Measurements from ENCODE around the genes EMB and MCIDAS.

DNA sequence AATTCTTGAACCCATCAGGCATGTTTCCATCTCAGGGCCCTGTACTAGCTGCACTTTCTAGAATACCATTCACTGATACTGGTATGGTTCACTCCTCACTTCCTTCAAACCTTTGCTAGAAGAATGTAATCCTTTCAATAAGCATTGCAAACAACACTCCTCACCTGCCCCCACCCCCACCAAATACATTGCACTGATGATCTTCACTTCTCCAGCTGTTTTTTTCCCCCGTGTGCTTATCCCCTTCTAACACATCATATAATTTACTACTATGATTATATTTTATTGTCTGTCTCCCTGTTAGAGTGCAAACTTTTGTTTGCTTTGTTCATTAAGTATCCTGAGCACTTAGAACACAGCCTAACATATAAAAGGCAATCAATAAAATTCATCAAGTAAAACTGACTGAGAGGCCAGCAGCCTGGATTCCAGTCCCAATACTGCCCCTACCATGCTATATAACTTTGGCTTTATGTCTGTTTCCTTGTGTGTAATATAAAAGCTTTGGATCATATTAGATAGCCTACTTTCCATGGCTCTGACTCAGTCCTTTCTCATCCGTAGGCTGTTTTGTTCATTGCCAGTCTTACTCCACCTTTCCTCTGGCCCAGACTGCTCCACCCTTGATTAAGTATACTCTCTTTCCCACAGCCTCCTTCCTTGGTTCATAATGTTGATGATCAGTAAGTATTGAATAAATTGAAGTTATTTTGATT, 1.7 kb upstream of the MRPS30 start:
- RRBS, result no CpG with 5 or more reads among the region's 2 CpGs

DNA sequence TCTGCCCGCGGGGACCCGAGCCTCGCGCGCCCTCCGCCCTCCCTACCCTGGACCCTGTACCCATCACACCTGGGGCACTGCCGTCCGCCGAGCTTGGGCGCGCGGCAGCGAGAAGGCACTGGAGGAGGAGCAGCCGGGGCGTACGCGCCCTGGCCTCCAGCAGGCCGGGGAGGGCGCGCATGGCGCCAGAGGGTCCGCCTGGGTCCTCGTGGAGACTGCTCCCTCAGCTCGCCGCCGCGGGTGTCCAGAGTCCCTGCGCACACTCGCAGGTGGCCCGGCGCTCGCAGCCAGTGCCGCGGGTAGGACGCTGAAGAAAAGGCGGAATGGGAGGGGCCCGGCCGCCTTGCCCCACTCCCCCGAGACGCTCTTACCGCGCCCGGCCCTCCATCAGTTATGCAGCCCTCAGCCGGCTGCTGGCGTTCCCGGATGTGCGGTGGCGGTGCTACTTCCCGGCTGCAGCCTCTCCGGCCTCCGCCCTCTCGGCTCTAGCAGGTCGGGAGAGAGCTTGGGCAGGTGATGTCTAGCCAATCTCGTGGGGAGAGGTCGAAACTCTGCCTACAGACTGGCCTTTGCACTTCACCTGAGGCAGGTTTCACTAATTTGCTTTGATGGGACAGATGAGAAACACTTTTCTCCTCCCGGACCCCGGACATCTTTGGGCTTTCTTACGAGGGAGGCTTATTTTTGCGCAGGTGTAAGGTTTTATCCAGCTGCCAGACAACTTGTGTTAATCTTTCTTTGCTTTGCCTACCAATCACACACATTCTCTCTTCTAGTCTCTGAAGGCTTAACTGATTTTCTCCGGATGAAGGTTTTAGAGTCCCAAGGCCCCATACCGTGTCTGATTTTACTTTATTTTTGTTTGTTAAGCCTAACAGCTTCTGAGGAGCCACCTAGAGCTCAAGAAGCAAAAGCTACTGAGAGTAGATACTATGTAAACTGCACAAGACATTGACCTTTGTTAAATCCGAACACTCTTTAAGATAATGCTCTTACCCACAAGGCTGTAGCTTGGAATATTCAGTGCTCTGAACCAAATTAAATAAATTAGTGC, at the start of gene EMB:
EMB (minus strand) TSS at position 318 of the 1,054 bp plus-strand sequence.
- RRBS, result 5% methylated on average over 11 of the region's 63 CpGs

DNA sequence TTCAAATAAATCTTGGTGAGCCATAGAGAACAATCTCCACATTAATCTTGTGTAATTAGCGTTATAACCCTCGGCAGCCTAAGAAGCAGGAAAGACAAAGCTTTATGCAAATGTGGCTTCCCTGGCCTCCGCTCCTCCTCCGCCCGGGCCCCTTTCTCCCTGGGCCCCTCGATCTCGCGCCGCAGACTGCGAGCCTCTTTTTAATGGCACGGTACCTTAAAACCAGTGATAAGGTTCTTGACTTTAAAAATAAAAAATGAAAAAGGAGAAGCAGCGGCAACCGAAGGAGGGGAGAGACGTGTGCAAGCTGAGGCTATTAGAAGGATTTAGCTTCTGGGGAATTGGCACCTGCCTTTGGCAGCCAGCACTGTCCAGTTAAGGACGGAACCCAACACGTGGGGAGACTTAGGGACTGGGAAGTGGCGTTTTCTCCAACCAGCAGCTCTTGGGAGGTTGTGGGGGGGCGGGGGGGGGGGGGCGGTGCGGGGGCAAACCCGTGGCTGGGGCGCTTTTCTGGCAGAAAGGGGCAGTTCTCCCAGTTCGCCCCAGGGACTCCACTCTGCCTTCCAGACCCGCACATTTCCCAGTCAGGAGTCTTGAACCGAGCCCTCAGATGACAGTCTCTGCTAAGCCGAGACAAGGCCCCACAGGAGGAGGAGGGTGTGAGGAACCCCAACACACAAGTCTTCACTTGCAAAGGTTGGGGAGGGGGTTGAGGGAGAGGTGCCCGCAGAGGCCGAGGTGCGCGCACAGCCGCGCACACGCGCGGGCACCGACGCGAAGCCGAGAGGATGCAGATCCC, 297.2 kb downstream of the PARP8 start:
- RRBS, result no CpG with 5 or more reads among the region's 39 CpGs

GRCh38 chr5:52742855-52743408, 44.8 kb upstream of the ITGA1 start:
- RRBS, result no CpG with 5 or more reads among the region's 2 CpGs

DNA sequence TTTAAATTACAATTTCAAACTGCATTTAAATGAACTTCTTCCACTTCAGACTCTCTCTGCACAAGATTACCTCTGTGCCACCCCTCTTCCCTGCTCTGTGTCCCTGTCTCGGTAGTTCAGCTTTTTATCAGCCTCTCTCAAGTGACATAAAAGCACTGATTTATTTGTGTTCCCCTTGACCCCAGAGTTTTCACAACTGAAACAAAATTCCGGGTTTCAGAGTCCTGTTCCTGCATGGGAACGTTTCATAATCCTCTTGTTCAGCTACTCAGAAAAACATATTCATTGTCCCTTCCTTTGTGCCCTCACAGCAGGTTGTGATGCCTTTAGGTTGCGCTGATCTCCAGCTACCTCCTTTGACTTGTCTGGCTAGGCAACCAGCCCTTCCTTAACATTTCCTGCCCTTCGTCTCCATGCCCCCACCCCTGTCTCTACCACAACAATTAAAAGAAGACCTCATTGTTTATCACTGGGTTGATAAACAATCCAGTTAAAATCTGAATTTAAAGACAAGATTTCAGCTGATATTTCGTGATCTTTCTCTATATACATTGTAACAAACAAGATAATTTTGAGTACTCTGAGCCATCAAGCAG, 13.6 kb upstream of the ITGA1 start:
- RRBS, result no CpG with 5 or more reads among the region's 6 CpGs

- RRBS, result no CpG with 5 or more reads among the region's 5 CpGs
Observed at GRCh38 chr5:52920174-52920694, 68.9 kb upstream of the ITGA2 start.

DNA sequence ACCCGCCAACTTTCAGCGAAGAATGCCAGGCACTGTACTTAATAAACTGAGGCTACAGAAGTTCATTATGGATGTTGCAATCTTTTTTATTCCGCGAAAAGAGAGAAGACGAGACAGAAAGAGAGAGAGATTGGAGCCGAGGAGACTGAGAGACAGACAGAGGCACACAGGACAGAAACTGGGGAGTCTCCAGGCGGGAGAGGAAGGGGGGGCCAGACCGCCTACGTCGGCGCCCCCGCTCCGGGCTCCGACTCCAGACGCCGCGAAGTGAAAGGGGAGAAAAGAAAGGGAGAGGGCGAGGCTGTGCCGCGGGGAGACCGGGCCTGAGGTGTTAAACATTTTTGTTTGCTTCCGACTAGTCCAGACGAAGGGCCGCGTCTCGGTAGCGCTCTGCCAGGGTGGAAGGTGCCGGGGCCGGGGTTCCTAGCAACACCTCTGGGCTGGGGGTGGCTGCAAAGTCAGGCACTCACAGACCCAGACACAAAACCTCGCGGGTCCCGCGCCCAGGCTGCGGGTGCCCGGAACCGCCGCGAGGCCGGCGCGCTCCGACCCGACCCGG, 864 bp upstream of the FST start:
- RRBS, result 2% methylated on average over 21 of the region's 44 CpGs

DNA sequence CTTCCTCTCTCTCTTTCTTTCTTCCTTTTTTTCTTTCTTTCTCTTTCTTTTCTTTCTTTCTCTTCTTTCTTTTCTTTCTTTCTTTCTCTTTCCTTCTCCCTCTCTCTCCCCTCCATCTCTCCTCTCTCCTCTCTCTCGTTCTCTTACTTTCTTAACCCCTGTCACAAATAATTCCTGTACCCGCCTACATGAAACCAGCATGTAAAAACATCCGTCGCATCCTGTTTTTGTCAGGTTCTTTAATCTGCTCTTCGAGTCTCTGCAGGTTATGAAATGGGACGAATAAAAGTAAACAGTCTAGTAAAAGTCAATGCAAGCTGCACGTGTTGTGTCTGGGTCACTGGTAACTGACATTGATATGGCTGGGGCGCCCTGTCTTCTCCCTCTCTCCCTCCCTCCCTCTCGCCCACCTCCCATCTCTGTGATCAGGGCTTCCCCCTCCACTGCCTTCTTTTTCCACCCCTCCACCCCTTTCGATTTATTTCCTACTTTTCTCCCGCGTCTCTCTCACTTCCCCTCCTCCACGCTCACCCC, 1.9 kb downstream of the FST start:
- RRBS, result no CpG with 5 or more reads among the region's 13 CpGs

DNA sequence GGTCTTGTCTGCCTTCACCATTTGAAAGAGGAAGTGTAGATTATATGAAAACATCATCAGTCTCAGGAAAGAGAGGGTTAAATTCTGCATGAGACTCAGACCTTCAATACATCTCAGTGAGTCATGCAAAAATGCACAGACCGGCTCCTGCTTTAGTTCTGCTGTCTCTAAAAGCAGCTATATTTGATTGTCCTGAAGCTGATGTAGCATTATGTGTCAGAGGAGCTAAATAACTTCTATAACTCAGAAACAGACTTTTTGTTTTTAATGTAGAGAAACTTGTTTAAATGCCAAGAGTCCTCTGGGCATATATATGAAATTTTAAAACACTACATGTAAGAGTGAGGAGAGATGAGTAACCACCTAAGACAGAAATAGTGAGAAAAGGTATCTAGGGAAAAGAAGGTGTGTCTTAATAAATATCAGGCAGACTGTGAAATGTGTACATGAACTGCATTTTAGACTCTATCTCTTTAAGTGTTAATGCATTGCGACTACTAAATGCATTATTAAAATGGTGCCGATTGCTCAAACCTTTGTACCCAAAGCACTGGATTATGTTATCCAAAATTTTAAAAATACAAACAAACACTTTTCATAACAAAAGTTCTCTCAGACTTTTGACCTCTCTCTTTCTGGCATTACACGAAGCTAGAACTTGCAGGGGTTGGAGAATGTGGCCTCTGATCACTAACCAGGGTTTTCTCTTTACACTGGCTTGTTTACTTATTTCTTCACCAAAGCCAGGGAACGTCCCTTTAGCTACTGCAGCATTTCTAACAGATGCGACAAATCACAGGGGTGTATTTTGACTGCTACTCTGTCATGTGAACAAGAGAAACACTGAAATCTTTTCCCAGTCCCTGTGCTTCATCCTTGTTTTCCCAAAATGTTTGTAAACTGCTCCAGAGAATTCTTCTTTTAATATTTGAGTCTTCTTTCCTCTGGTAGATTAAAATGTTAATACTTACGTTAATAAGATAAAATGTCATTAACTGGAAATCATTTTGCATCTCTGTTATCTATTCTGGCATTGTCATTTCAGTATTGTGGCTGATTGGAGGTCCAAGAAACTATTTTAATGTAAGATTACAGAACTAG, 302.2 kb downstream of the ARL15 start:
- RRBS, result no CpG with 5 or more reads among the region's 7 CpGs

GRCh38 chr5:54050755-54051298, 259.5 kb downstream of the ARL15 start:
- RRBS, result no CpG with 5 or more reads among the region's 3 CpGs

GRCh38 chr5:54325516-54326273, 15.3 kb upstream of the ARL15 start:
- RRBS, result no CpG with 5 or more reads among the region's 4 CpGs

DNA sequence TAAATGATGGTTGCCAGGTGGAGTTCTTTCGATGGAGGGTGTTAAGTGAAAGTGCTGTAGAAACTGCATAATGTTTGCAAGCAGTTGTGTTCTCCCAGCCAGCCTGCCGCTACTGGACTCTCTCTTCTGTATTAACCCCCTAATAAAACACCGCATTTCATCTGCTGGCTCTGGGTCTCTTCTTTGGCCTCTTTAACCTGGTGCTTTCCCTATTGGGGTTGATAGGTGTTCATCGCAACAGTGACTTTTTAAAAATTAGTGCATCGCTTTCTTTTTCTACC, 3.4 kb downstream of the HSPB3 start:
- RRBS, result no CpG with 5 or more reads among the region's 5 CpGs

GRCh38 chr5:54520039-54520988, 2.8 kb downstream of the SNX18 start:
- RRBS, result no CpG with 5 or more reads among the region's 14 CpGs

GRCh38 chr5:54537969-54538529, 20.5 kb downstream of the SNX18 start:
- RRBS, result no CpG with 5 or more reads among the region's 4 CpGs

DNA sequence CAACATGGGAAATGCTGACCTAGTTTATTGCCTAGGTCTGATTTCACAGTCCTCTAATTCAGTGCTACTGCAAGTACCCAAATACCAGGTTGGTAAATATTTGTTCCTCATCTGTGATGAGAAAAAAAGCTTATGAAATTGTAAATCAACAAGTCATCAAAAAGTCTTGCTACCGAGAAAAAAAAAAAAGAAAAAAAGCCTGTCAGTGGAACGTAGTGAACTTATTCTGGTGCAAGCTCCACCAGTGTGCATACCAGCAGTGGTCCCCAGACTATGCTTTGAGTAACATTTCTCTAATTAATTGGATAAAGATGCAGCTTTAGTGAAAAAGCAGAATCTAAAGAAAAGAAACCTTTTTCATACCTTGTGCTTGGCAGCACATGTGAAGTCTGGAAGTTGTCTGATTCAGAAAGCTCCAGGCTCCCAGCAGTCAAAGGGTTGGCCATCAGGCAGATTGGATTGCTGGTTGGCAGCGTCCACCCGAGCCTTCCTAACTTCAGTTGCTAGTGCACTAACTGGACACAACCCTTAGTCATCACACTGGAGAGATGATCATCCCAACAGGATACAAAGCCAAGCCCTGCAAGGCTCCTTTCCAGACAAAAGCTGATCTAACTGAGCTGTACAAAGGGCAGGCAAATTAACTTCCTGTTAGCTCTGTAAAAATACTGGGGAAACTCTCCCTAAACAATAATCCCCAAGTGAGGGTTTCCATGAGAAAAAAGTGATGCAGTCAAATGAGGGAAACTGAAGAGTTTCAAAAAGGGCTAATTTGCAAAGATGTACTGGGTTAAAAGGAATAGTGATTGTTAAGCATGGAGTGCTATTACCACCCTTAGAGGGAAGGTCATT, 185.5 kb downstream of the SNX18 start:
- RRBS, result no CpG with 5 or more reads among the region's 4 CpGs

- RRBS, result no CpG with 5 or more reads among the region's 11 CpGs
Observed at GRCh38 chr5:55021163-55021846, 2.8 kb upstream of the GZMK start.

DNA sequence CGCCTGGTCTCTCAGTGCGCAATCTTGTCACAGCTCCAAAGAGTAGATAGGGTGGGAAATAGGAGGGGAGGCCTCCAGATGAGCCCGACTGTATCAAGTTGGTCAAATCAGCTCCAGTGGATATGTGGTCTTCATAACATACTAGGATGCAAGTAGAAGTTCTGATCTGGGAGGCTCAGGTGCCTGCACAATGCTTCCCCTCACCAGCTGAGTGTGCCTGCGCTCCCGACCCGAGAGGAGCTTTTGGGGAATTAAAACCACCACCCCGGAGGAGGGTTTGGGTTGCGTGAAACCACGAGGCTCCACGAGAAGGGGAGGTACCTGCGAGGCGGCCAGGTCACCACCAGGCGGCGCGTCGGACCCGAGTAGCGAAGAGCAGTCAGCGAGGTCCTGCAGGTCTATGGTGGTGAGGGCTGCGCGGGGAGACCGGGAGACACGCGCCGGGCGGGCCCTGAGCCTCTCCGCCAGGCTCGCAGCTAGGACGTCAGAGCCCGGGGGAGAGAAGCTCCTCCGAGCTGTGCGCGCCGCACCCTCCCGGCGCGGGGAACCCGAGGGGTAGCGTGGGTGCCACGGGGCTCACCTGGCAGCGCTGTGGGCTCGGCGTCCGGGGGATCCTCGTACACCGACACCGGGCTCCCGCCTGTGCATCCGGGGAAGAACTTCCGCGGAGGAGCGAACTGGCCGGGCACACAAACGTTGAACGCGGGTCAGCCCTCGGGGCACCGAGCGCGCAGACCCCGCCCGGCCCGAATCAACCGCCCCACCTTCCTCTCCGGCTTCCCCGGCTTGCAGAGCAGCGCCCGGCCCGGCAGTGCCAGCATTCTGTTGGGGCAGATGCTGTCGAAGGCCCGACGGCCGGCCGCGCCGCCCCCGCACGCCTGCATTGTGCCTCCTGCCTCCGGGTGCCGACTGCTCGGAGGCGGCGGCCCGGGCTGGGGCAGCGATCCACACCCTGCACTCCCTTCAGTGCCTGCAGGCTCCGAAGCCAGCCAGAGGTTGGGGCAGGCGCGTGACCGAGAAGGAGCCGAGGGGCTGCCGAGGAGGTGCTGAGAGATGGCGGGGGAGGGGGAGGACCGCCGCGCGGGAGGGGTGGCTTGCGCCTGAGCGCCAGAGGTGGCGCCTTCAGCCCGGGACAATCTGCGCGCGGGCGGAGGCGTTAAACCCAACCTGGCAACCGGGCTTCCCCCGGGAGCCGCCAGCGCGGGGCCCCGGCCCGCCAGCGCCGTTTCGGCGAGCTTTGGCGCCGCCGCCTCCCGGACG, at the start of gene MCIDAS:
MCIDAS (minus strand) TSS at position 1,061 of the 1,260 bp plus-strand sequence.
- RRBS, result 4% methylated on average over 58 of the region's 121 CpGs

- RRBS, result no CpG with 5 or more reads among the region's 8 CpGs
Observed at GRCh38 chr5:55431509-55432371, 103.0 kb downstream of the PLPP1 start.

GRCh38 chr5:55516105-55516705, 18.6 kb downstream of the PLPP1 start:
- RRBS, result no CpG with 5 or more reads among the region's 1 CpG

GRCh38 chr5:55931636-55932120, 63.1 kb downstream of the IL6ST start:
- RRBS, result no CpG with 5 or more reads among the region's 7 CpGs

Data from HGPS cell (cell line).